Zone of skin (tissue), 1 donor: Measurements from ENCODE around the genes ZCCHC2 and SERPINB5.

GRCh38 chr18:61493965-61494229 is 160.7 kb downstream of the CDH20 start:
- RRBS = no CpG with 5 or more reads among the region's 3 CpGs

- RRBS = no CpG with 5 or more reads among the region's 19 CpGs
Observed at GRCh38 chr18:61605908-61606665, 272.9 kb downstream of the CDH20 start.

GRCh38 chr18:61893948-61895015 is 1.5 kb upstream of the RNF152 start:
- RRBS = 2% methylated on average over 56 of the region's 109 CpGs

DNA sequence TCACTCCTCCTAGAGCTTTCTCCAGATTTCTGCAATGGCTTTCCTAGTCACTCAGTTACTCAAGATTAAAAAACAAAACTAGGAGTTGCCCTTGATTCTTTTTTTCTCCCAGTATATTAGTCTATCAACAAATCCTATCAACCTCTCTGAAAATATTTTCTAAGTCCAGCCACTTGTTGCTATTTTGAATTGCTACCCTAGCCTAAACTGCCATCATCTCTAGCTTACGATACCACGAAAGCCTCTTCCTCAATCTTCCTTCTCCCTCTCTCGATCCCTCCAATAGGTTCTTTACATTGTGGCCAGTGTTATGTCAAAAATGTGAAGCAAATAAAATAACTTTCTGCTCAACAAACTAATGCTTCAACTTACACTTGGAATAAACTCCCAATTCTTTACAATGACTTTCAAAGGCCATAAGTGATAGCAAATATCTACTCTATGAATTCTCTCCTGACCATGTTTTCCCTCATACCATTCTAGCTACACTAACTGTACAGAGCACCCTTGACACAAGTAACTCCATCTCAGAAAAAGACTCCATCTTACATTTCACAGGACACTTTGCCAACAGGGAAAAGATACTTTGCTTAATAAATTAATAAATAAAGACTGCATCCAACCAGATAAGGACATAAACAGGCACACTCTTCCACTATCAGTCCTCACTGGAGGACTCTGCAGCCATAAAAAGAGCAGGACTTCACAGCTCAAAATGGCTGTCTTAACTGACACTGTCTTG is 129.4 kb downstream of the PIGN start:
- RRBS = no CpG with 5 or more reads among the region's 3 CpGs

DNA sequence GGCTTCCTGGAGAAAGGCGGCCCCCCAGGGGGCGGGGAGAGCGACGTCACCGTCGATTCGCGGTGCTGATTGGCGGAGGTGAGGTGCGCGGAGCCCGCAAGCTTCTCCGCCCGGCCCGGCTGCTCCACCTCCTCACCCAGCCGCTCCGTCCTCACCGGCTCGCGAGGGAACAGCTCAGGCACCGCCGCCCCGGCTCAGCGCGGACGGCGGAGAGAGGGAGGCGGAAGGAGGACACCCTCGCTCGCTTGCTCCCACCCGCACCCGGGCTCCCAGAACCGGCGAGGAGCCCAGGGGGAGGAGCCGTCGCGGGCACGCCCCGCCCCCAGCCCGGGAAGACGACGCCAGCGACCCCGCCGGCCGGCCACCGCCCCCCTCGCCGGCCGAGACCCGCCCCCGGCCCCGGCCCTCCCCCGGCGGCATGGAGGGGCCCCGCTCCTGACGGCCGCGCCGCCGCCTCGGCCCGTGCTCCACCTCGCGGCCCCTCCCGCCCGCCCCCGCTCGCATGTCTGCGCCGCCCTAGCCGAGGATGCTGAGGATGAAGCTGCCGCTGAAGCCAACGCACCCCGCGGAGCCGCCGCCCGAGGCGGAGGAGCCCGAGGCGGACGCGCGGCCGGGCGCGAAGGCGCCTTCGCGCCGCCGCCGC is at the start of gene ZCCHC2:
Gene ZCCHC2 (plus strand): TSS at position 127 of the 643 bp plus-strand sequence.
- RRBS = under 1% methylated on average over 32 of the region's 94 CpGs

DNA sequence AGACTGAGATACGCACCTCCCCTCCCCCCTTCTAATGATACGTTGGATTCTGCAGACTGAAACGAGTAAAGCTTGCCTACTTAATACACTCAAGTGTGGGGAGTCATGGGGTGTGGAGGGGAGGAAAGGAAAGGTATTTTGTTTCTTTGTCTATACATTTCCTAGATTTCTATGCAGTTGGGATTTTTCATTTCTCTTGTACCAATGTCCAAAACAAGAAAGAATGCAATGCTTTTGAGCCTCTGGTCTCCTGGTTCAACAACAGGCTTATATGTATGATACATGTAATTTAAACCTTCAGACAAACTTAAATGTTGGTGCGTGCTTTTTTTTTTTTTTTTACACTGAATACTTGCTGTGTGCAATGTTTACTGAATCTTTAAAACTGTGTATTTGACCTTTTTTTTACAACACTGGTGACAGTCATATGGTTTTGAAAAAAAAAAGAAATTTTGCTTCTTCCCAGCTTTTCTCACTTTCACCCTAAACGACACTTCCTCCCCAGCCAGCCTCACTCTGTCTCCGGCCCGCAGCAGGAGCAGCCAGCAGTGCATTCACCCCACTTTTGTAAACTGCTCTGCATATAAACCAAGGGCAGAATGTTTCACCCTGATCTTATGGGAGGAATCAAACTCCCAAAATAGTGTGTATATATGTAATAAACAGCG is 53.8 kb downstream of the ZCCHC2 start:
- RRBS = no CpG with 5 or more reads among the region's 8 CpGs

- RRBS = 50% methylated on average over 4 of the region's 8 CpGs
Observed at GRCh38 chr18:62584156-62584488, 61.3 kb downstream of the ZCCHC2 start.

GRCh38 chr18:62714625-62715432 is 512 bp upstream of the PHLPP1 start:
- RRBS = 1% methylated on average over 23 of the region's 52 CpGs

- RRBS = 2% methylated on average over 26 of the region's 67 CpGs
Observed at GRCh38 chr18:62715994-62716517, 715 bp downstream of the PHLPP1 start.

DNA sequence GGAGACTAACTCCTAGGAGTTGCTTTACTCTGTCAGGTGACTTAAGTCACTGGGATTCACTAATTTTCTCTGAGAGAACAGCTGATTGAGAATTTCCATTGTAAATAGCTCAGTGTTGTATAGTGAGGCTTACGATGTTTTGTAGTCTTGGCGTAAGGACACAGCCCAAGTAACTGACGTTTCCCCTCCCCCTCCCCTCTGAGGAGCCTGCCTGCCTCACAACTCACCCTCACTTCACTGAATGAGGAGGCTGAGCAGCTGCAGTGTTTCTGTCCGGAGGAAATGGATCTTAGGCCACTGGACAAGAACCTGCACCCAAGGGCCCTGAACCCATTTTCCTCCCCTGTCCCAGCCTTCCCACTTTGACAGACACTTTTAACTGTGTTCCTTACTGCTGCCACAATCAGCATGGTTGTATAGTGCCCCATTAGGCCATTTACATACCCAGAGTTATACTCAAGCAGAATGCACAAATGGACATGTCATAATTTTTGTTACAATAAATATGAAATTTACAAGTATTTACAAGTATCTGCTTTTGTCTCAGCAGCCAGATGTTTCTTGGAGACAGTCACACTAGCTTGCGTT is 264.7 kb downstream of the PHLPP1 start:
- RRBS = no CpG with 5 or more reads among the region's 5 CpGs

DNA sequence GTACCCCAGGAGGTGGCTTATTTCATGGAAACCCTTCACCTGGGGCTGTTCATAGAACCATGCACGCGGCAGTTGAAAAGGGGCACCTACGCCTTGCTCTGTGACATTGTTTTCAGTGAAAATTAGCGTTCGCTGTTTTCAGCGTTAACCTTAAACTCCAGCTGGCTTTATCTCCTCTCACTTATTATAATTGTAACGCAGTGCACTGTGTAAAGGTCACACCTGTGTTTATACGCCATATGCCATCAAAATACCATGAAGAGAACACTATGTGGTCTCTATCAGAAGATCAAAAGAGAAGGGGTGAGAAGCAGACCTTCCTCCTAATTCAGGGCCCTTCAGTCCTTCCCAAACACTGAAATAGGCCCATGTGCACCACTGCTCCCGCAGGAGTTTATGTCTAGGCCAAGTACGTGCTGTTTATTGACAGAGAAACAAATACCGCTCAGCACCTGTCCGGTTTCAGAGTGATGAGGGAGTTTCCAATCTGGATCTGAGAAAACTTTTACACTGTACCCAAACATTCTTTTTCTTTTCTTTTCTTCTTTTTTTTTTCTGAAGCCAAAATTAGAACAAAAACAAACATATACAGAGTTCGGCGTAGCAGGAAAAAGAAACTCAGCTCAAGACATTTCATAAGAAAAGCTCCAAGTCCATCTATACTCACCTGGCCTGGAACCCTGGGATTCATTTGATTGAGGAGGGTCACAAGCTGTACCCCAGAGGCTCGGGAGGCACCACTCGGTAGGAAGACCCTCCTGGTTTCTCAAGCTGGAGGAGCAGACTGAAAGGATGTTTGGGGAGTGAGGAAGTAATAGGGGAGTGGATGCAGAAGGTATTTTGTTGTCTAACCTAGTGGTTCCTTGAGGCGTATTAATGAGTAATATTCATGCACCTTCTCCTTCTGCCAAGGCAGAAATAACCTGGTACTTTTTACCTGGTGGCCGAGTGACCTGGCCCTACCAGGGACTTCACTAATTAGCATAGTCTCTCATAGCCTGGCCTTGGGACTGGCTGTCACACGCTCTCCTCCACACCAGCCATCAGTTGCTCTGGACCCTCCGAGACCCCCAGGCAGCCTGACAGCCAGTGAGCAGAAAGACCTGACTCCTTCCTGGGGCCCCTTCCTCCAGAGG is 161.8 kb downstream of the BCL2 start:
- RRBS = no CpG with 5 or more reads among the region's 20 CpGs

GRCh38 chr18:63197299-63197780 is 122.2 kb downstream of the BCL2 start:
- RRBS = no CpG with 5 or more reads among the region's 7 CpGs

- RRBS = no CpG with 5 or more reads among the region's 17 CpGs
Observed at GRCh38 chr18:63199432-63200289, 119.9 kb downstream of the BCL2 start.

GRCh38 chr18:63216867-63217526 is 102.6 kb downstream of the BCL2 start:
- RRBS = no CpG with 5 or more reads among the region's 7 CpGs

GRCh38 chr18:63252987-63253838 is 66.4 kb downstream of the BCL2 start:
- RRBS = no CpG with 5 or more reads among the region's 9 CpGs

GRCh38 chr18:63295783-63296347 is 23.7 kb downstream of the BCL2 start:
- RRBS = no CpG with 5 or more reads among the region's 3 CpGs

DNA sequence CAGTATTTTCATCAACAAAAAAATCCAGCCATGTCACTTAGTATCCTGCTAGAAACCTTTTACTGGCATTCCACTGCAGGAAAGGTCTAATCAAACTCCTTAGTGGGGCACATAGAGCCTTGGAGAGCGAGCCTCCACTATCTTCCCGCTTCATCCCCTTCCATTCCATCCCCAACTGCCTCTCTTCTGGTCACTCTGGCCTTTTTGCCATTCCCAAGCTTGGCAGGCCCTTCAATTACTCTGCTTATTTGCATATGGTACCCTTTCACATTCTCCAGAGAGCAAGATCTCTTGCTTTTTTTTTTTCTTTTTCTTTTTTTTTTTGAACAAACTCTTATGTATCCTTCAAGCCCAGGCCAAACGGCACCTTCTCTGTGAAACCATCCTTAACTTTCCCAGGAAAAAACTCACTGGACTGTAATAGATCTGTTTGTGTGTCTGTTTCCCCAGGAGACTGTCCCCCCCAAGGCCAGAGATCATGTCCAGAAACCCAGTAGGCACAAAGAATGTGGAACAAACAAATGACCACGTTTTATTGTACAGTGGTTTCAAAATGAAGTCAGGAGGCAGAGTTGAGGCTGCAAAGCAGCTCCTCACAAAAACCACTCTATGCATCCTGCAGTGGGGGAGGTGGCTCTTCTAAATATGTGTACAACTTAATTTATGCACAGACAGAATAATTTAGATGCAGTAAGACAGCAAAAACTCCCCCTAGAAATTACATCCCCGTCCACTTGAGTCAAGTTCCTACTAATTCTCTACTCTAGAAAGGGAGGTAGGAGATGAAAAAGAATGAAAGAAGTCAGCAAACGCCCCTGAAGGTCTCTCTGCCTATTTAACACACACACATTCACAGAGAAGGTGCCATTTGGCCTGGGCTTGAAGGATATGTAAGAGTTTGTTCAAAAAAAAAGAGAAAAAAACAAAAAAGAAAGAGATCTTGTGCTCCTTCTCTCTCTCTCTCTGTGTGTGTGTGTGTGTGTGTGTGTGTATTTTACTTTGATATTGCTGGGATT is 19.8 kb downstream of the BCL2 start:
- RRBS = no CpG with 5 or more reads among the region's 6 CpGs

- RRBS = no CpG with 5 or more reads among the region's 7 CpGs
Observed at GRCh38 chr18:63416696-63417315, 5.5 kb downstream of the VPS4B start.

GRCh38 chr18:63458016-63458339 is 18.8 kb upstream of the SERPINB5 start:
- RRBS = no CpG with 5 or more reads among the region's 6 CpGs

GRCh38 chr18:63476565-63477399 is at the start of gene SERPINB5:
Gene SERPINB5, plus strand, starts transcription at chr18:63476958.
- RRBS = no CpG with 5 or more reads among the region's 29 CpGs